Osteocyte (in vitro differentiated cells): ENCODE measurements around the gene PRKAB1.

- PRO-cap = no peak
These were observed 47.2 kb downstream of the PEBP1 start for GRCh38 chr12:118183005-118183564.

DNA sequence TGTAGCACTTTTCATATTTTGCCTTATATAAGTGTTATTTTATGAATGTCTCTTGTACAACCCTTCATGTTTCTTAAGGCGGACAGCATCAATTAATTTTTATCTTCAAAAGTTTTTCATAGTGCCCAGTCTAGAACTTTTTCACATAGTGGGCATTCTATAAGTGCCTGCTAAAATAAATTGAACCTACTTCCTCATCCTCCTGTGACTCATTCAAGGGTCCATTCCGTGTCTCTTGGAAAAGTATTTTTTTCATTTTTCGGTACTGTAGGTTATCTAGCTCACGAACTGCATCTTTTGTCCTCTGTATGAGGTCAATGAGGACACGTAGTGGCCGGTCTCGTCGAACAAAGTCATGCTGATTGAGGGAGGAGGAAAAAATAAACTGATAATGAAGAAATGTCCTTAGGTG lies 65.2 kb downstream of the PEBP1 start:
- PRO-cap = no peak

DNA sequence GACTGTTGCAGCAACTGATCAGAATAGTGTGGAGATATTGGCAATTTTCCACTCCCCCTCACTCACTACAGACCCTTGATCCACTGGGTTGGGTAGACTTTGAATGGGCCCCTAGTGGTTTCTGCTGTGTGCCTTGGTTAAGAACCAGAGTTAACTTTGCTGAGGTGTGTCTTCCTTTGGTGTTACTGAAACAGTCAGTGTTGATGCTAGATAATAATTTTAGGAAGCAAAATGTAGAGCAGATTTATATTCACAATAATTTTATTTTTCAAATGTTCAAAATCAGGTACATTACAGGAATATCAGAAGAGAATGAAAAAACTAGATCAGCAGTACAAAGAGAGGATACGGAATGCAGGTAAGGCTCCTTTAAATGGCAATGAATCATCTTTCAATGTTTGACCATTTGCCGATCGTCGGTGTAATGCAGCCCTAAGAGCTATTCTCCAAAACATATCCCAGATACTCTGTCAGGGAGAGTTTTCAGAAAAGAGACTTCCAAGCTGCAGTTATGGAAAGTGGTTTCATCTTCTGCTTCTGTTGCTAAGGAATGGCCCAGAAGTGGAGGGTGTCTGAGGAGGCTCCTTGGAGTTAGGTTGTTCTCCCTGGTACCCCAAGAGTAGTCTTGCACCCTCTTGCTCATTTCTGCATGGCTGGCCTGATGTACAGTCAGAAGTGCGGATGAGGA lies 9.6 kb downstream of the SUDS3 start:
- PRO-cap = no peak

DNA sequence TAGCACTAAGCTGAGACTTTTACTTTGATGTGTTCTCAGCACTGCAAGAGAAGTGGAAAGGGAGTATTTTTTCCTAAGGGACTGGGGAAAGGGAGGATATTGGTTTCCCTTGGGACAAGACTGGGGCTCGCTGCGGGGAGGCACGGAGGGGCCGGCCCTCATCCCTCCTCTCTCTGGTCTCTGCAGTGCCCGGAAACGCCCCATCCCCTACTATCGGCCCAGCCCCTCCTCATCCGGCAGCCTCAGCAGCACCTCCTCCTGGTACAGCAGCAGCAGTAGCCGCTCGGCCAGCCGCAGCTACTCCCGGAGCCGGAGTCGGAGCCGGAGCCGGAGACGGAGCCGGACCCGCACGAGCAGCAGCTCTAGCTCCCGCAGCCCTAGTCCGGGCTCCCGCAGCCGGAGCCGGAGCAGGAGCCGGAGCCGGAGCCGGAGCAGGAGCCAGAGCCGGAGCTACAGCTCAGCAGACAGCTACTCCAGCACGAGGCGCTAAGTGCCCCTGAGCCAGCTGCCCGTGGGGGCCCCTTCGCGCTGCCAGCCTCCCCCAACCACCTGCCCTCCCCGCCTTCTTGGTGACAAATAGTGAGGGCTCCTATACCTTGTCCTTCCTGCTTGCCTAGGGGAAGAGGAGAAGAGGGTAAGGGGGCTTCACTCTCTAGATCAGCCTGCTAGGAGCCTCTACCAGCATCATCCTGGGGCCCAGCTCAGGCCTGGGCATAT lies 22.3 kb upstream of the HSPB8 start:
- PRO-cap = no peak

DNA sequence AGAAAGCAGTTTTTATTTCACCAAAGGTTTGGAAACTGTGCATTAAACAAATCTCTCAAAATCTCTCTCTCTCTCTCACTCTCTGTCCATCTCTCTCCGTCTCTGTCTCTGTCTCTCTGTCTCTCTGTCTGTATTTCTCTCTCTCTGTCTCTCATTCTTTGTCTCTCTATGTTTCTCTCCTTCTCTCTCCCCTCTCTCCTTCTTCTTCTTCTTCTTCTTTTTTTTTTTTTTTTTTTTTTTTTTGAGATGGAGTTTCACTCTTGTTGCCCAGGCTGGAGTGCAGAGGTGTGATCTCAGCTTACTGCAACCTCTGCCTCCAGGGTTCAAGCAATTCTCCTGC lies 18.8 kb downstream of the CCDC60 start:
- PRO-cap = no peak

- PRO-cap = bidirectional peak, plus-strand start at chr12:119667965, minus-strand start at chr12:119667796
These were observed at the start of gene PRKAB1 for GRCh38 chr12:119667451-119668719. Gene PRKAB1 (plus strand): TSS chr12:119668133.

- PRO-cap = no peak
These were observed 72.9 kb downstream of the CIT start for GRCh38 chr12:119803928-119804929.

DNA sequence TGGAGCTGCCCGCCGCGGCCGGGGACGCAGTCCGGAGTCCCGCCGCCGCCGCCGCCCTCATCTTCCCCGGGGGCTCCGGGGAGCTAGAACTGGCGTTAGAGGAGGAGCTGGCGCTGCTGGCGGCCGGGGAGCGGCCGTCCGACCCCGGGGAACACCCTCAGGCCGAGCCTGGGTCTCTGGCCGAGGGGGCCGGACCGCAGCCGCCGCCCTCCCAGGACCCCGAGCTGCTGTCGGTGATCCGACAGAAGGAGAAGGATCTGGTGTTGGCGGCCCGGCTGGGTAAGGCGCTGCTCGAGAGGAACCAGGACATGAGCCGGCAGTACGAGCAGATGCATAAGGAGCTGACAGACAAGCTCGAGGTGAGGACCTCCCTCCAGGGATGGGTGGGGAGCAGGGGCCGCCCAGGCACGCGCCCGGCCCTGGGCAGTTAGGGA lies 920 bp downstream of the BICDL1 start:
- PRO-cap = no peak

DNA sequence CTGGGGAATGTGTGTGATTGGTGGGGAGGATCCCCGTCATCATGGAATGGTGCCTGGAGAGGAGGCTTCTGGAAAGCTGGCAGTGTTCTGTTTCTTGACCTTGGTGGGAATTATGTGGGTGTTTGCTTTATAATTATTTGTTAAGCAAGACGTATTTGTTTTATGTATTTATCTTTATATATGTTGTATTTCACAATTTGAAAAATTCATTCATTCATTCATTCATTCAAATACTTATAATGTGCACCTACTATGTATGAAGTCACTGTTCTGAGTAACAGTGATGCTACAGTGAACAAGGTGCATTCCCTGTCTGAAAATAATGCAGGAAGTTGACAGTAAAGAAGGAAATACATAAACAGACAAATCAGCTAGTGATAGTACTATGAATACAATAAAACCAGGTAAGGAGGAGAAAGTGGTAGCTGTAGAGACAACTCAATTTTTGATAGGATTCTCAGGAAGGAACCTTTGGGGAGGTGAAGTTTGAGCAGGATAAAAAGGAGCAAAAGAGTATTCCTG lies 17.2 kb downstream of the BICDL1 start:
- PRO-cap = no peak

GRCh38 chr12:120011838-120012976 lies 23.2 kb downstream of the BICDL1 start:
- PRO-cap = no peak

GRCh38 chr12:120064112-120065080 lies 52.2 kb downstream of the RAB35 start:
- PRO-cap = no peak

GRCh38 chr12:120140149-120140572 lies 23.6 kb upstream of the RAB35 start:
- PRO-cap = no peak

GRCh38 chr12:120211132-120212150 lies 10.5 kb upstream of the RPLP0 start:
- PRO-cap = no peak

DNA sequence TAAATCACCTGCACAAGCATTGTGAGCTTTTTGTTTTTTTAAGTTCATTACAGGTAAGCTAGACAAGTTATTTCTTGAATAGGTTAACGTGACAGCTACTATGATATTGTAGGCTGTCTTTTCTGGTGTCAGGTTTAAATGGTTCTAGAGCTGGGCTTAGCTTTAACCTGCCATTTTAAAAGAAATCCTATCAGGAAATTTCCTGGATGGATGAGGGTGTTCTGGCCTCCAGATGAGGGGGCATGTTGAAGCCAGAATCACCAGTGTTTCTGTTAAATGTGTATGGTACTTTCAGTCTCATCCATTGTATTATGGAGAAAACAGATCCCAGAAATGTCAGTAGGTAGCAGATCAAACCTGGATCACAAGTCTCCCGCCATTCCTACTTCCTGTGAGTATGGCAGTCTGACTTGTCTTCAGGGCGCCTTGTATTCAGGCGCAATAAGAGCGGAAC lies 3.6 kb downstream of the POP5 start:
- PRO-cap = no peak

DNA sequence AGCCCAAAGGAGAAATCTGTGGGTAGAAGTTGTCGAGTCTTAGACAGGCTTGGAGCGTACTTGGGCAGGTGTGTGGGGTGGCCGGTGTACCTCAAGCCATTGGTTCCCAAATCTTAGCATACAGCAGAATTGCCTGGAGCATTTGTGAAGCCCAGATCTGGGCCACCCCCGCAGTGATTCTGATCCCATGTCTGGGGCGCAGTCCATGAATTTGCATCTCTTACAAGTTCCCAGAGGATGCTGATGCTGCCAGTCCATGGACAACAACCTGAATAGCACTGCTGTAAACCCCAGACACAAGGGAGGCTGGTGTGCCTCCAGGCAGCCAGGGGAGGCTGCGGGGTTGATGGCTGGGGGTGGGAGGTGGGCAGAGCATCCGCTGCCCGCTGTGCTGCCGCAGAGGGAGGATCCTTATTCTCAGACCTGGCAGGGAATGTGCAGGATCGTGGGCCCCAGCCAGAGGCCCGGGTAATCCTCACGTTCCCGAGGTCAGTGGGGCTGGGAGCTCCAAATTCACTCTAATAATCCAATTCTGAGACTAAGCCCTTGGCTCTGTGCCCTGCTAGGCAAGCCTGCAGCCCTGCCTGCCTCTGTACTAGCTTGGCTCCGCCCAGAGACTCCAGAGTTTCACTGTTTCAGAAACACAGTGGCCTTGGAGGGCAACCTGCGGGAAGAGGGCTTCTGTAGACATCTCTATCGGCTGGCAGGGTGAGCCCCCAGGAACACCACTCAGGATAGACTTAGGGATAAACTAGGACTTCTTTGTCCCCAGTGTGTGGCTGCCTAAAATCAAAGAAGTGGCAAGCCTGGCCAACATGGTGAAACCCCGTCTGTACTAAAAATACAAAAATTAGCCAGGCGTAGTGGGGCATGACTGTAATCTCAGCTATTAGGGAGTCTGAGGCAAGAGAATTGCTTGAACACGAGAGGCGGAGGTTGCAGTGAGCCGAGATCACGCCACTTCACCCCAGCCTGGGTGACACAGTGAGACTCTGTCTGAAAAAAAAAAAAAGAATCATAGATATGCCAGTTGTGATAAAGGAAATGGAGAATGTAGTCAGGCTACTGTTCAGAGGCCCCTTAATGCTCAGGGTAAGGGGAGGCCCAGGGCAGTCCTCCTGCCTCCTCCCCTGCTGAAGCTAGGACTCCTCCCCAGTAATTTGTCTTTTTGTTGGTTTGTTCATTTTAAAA lies 17.8 kb upstream of the MLEC start:
- PRO-cap = no peak

DNA sequence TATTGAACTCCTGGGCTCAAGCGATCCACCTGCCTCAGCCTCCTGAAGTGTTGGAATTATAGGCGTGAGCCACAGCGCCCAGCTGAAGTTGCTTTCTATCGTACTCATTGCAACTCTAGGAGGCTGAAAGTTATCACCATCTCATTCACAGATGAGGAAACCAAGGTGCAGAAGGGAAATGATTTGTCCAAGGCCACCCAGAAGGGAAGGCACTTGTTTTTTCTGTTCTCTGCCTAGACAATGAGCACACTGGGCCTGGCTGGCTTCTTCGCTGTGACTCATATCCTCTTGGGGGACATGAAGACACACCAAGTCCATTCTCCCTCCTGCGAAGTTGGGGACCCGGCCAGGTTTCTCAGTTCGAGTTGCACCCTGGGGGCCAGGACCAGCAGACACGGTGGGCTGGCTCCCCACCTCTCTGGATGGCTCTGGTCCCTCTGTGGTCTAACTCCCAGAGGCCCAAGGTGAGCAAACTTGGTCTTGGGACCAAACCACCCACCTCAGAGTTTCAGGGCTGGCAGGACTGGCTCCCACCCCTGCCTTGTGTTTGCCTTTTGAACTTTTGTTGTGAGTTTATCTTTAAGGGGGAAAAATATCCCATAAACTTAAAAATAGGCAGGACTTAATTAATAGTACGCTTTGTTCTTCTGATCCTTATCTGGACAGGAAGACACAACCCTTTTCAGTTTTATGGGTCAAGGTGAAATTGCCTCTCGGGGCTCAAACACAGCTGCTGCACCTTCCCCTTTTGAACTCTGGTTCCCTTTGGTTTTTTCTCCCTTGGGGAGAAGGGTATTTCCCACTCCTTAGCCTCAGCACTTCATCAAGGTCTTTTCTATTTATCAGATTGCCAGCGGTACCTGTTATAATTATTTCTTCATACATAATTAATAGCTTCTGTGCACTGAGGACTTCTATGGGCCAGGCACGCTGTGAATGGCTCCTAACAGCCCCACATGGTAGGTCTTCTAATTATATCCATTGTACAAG lies 9.0 kb upstream of the MLEC start:
- PRO-cap = no peak

- PRO-cap = no peak
These were observed 7.0 kb downstream of the MLEC start for GRCh38 chr12:120693791-120694471.

DNA sequence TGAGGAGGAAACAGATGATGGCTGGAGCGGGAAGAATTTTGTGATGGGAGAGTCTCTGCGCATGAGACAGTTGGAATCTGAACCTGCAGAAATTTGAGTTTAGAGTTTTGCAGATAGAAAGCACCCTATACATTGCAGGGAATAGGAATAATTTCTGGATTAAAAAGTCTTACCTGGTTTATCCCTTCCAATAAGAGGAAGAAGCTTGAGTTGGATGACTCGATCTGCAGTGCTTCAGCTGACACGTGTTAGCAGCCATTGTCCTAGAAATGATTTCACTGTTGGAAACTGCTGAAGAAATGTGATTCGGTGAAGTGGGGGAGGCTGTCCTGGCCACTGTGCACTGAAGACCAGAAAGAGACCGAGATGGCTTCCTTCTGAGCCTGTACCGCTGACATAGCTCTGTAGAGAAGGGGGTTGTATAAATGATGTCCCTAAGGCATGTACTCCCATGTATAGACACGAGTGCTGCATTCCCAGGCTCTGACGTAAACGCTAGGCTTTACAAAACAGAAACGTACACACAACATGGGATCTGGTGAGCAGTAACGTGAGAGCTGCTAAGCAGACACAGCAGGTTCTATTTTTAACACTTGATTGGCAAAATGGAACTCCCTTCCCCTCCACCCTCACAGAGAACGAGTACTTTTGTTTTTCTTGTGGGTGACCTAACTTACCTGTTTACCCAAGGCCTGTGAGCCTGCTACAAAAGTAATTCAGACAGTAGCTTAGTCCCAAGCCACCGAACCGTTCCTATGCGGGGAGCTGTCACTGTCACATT lies 35.8 kb downstream of the ACADS start:
- PRO-cap = bidirectional peak, plus-strand start at position 518 of the sequence, minus-strand start at position 404 of the sequence

DNA sequence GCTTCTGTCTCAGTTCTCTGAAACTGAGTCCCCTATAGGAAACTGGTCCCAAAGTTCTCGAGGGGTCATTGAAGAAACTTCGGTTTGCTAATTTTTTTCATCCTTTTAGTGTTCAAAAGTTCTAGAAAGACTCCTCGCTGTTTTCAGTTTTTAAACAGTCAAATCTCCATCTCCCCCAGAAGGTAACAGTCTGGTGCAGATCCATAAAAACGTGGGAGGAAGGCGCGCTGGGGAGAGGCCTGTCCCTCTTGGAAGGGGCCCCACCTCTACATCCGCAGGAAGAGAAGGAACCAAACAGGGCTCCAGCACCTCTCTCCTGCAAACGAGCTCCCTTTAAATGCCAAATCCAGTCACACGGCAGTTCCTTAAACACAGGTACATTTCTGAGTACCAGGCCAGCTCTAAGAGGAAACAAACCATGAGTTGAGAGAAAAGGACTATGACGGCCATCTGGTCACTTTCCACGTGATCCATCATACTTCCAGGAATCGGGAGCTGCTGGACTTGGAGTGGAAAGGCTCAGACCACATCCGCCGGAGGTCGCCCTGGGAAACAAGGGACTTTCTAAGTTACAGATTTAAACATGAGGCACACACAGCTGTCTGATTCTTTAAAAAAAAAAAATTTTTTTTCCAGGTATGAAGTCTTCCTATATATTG lies 39.0 kb downstream of the ACADS start:
- PRO-cap = no peak

- PRO-cap = no peak
These were observed 41.6 kb downstream of the ACADS start for GRCh38 chr12:120766912-120767868.